ENCODE measurements around a stretch of chr2.

DNA sequence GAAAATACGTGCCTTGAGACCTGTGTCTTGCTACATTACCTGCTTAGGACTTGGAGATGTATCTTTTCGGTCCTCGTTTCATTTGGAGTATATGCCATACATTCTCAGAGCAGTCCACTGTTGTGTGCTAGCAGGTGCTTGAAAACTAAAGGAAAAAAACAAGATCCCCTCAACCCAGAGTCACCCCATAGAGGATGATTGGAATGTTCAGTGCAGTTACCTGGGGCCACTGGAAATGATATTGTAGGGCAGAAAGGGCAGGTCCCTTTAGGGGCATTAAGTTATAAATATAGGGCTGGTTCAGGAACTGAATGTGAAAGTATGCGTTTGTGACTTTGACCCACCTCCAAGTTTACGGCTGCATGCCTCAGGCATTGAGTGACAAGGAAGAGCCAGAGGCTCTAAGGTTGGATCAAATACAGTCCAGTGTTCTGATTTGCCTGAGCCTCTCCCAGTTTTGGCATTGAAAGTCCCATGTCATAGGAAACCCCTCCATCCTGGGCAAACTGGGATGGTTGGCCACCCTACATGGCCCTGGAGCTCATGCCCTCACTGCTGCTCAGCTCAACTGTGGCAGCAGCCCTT lies 29.7 kb downstream of the HK2 start:
- CAGE, long polyA plus RNA: no peak
- RRBS: no CpG with 5 or more reads among the region's 5 CpGs

GRCh38 chr2:74873871-74874614 lies 40.1 kb downstream of the HK2 start:
- CAGE, long polyA plus RNA: no peak
- RRBS: 39% methylated on average over 1 of the region's 23 CpGs

GRCh38 chr2:74883122-74883526 lies 49.2 kb downstream of the HK2 start:
- CAGE, long polyA plus RNA: no peak
- RRBS: no CpG with 5 or more reads among the region's 6 CpGs

- CAGE, long polyA plus RNA: no peak
- RRBS: 100% methylated on average over 1 of the region's 9 CpGs
Observed at GRCh38 chr2:74886240-74886753, 52.4 kb downstream of the HK2 start.

- CAGE, long polyA plus RNA: no peak
- RRBS: no CpG with 5 or more reads among the region's 8 CpGs
Observed at GRCh38 chr2:75551341-75551920, 9.3 kb downstream of the EVA1A start.

DNA sequence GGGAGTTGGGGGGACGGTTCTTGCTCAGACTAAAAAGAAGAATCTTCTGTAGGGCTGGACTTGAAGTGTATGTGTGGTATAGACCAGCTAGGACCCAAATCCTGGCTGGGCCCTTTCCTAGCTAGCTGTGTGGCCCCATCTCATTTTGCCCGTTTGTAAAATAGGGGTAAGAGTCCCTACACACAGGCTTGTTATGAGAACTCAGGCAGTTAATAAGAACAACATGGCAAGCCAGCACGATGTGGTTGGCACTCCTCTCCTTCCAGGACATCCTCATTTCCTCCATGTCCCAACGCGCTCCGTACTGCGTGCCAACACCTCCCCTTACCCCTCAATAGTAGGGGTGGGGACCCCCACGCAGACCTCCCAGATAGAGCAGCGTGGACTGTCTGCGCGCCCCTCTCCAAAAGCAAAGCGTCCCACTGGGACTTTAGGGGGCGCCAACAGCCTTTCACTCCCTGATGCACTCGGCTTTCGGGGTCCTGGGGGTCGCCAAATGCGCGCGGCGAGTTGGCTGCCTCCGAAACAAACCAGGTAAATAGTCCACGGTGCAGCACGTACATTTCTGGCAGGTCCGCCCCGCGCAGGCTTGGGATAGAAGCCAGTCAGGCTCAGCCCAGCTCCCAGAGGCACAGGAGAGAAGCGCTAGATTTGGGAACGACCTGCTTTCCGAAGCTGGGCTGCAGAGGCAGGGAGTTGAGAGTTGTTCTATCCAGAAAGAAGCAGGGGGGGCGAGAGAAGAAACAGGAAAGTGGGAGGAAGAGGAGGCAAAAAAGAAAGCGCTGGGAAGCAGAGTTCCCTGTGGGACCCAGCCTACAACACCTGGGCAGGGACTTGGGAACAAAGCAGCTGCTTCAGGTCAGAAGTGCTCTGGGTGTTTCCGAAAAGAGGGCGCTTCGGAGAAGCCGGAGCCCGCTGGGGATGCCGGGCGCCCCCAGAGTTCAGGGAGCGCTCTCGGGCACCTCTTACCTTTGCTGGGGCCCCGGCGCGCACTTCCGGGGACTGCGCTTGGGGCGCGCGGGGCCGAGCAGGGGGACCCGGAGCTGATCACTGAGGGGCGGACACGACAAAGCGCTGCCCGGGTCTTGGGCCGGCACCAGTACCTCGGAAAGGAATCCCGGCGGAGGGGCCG lies 662 bp downstream of the EVA1A start:
- CAGE, long polyA plus RNA: no peak
- RRBS: 3% methylated on average over 13 of the region's 59 CpGs

GRCh38 chr2:75577158-75577720 lies 16.5 kb upstream of the EVA1A start:
- CAGE, long polyA plus RNA: no peak
- RRBS: no CpG with 5 or more reads among the region's 1 CpG

- CAGE, long polyA plus RNA: no peak
- RRBS: no CpG with 5 or more reads among the region's 25 CpGs
Observed at GRCh38 chr2:75608791-75609372, 37.7 kb upstream of the MRPL19 start.

- CAGE, long polyA plus RNA: no peak
Observed at GRCh38 chr2:81734784-81735181, 1430.2 kb upstream of the LRRTM1 start.

DNA sequence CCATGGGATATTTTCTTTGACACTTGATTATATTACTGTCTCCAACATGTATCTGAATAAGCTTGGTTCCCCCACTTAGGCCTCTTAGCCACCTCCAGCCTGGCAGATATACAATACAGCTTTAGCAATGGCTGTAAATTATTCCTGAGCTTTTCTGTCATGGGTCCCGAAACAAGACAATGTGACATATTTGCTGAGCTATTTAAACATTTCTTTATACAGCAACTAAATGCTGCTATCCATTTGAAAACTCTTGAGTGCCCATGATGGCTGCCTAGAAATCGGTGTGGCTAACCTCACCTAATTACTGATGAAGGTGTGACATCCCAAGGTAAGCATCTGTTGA lies 406.1 kb downstream of the SUCLG1 start:
- CAGE, long polyA plus RNA: no peak
- RRBS: no CpG with 5 or more reads among the region's 2 CpGs

DNA sequence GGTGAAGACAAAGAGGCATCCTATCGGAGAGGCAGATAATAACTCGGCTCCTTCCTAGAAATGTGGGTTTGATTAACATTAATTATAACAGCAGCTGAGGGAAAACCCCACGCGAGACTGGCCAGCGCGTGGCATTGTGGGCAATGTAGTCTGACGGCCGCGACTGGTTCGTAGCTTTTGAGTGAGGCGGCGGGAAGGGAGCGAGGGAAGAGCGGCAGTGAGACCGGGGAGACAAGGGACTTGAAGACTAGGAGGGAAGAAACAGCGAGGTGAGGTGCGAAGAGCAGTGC lies 267 bp upstream of the SUCLG1 start:
- CAGE, long polyA plus RNA: no peak
- RRBS: no CpG with 5 or more reads among the region's 17 CpGs

GRCh38 chr2:84845906-84846646 lies 34.8 kb downstream of the TRABD2A start:
- CAGE, long polyA plus RNA: no peak
- RRBS: no CpG with 5 or more reads among the region's 5 CpGs

- CAGE, long polyA plus RNA: no peak
- RRBS: 83% methylated on average over 1 of the region's 14 CpGs
Observed at GRCh38 chr2:84945884-84946966, 24.7 kb upstream of the KCMF1 start.

GRCh38 chr2:85237526-85238718 lies 89.9 kb downstream of the TGOLN2 start:
- CAGE, long polyA plus RNA: no peak
- RRBS: no CpG with 5 or more reads among the region's 28 CpGs

GRCh38 chr2:85255839-85256745 lies 71.7 kb downstream of the TGOLN2 start:
- CAGE, long polyA plus RNA: no peak
- RRBS: 2% methylated on average over 4 of the region's 23 CpGs

DNA sequence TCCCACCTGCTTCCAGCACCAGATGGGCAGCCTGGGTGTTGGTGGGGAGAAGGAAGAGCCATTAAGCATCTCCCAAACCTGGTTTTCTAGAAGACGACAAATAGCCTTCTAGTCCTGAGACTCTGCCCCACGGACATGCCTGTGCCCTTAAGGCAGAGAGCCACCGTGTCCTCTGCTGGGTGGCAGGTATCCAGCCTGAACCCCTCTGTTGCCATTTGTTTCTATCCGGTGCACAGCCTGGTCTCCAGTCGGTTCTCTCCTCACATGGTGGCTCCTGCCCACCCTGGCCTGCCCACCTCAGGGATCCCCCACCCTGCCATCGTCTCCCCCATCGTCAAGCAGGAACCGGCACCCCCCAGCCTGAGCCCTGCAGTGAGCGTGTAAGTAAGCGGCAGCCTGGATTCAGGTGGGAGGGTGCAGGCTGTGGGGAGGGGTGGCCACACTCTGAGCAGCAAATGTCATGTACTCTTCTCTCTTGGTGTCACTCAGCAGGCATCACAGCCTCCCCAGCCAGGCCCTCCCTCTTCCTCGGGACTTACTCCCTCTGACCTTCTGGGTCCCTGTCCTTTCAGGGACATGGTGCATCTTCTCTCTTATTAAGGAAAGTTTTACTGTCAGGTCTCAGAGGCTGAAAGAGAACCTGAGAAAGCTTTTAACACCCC lies 22.6 kb downstream of the TGOLN2 start:
- CAGE, long polyA plus RNA: no peak
- RRBS: 80% methylated on average over 5 of the region's 11 CpGs

DNA sequence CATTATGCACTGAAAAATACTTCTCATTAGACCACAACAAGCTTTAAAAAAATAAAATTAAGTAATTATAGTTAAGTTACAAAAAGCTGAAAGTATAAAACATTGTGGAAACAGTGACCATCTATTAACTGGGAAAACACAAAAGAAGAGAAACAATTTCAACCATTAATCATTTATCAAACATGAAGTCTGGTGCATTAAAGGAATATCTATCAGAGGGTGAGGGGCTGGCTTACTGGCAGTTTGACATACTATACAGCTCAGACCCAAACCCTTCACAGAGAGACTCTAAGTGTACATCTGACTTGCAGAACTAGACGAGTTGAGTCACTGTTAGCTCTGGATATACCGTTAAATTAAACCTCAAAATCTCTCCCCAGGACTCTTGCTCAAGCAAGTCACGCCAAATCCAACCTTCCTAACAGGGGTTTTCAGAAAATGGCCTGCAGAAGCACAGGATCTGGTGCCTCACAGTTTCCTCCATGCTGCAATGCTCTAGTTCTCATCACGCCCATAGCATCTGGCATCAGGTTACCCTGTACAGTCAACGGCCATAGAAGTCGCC lies 9.6 kb downstream of the TGOLN2 start:
- CAGE, long polyA plus RNA: no peak
- RRBS: no CpG with 5 or more reads among the region's 6 CpGs

DNA sequence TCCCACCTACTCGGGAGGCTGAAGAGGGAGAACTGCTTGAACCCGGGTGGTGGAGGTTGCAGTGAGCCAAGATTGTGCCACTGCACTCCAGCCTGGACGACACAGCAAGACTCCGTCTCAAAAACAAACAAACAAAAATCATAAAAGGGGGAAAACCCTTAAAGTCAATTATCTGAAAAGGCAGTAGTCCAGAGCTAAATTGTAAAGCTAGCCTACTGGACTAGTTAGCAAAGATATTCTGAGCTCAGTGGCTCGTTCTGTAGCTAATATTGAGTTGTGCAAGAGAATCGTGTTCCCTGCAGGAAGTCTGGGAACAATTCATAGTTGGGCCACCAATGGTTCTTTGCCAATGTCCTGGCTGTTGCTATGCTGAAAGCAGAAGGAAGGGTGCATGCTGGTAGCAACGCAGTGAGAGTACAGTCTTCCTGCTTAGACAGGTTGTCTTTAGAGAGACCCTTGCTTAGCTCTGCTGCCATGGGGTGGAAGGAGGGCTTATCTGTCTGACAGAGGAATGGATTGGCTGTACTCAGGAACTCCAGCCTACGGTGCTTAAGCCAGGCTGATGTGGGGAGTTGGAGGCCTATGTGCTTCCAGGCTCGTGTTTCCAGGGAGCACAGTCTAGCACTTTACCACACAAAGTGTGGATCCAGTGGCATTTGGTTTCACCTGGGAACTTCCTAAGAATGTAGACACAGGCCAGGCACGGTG lies 4.2 kb downstream of the TGOLN2 start:
- CAGE, long polyA plus RNA: no peak
- RRBS: no CpG with 5 or more reads among the region's 10 CpGs

- CAGE, long polyA plus RNA: no peak
- RRBS: no CpG with 5 or more reads among the region's 15 CpGs
Observed at GRCh38 chr2:85428134-85429256, 10.0 kb downstream of the SH2D6 start.

DNA sequence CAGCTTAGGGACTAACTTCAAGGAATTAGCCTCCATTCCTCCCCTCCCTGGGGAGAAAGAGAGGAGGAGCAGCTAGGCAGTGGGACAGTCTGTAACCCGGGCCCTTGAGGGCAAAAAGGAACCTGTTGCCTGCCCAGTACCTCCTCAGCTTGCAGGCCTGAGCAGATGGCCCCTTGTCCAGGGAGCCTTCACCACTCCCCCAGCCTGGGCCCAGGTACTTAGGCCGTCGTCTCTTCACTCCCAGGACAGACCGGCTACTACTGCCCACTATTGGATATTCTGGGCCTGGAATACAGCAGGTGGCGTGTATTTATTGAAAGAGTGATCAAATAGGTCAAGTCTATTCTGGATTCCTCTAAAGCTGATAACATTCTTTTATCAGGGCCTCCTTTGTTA lies 20.2 kb downstream of the SH2D6 start:
- CAGE, long polyA plus RNA: no peak
- RRBS: no CpG with 5 or more reads among the region's 5 CpGs

All from osteoblast (primary cell).